OVCAR3 (cell line): ENCODE measurements around a stretch of chr1.

- RRBS, result 92% methylated on average over 2 of the region's 15 CpGs
Observed at GRCh38 chr1:204268598-204269854, 55.2 kb upstream of the GOLT1A start.

DNA sequence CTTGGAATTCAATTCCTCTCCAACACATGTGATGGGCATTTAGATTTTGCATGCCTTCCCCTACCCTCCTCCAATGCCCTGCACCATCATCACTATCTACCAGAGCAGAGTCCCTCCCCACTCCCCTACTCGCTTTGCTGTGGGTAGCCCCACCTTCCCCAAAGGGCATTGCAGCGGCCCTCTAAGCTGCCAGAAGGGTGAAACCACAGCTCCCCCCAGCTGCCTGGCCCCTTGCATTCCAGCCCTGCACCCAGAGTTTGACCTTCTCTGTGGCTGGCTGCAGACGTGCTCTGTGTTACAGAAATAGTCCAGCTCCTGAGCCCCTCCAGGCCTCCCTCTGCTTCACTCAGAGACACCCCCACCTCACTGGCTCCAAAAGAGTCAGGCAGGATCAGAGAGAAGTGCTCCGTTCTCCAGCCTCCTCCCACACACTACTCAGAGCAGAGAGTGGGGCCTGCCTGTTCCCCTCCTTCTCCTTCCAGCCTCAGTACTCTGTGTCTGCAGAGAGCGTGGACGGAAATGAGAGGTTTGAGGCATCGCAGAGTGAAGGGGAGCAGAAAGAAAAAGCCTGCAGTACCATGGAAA, 63.3 kb downstream of the PLEKHA6 start:
- RRBS, result no CpG with 5 or more reads among the region's 7 CpGs

GRCh38 chr1:204345215-204346132, 14.3 kb downstream of the PLEKHA6 start:
- RRBS, result no CpG with 5 or more reads among the region's 8 CpGs

DNA sequence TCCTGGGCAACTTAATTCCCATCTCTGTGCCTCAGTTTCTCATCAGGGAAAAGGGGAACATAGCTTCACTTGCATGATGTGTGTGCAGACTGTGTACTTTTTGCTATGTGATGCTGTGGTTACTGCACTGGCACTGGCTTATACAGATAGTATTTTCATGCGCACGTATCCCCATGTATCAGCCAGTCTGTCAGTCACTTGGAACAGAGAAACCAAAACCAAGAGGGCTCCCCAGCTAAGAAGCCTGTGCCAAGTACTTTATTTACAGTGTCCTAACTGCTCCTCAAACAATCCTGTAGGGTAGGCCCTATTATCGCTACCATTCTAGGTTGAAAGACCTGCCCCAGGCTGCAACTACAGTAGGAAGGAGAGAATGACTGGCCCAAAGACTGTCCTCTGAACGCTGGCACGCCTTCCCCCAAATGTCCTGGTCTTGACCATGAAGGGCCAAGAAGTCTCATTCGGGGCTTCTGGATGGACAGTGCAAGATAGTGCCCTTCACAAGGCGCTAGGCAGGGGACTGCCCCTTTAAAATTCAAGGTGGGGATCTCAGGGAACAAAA, 40.1 kb upstream of the PPP1R15B start:
- RRBS, result no CpG with 5 or more reads among the region's 7 CpGs

DNA sequence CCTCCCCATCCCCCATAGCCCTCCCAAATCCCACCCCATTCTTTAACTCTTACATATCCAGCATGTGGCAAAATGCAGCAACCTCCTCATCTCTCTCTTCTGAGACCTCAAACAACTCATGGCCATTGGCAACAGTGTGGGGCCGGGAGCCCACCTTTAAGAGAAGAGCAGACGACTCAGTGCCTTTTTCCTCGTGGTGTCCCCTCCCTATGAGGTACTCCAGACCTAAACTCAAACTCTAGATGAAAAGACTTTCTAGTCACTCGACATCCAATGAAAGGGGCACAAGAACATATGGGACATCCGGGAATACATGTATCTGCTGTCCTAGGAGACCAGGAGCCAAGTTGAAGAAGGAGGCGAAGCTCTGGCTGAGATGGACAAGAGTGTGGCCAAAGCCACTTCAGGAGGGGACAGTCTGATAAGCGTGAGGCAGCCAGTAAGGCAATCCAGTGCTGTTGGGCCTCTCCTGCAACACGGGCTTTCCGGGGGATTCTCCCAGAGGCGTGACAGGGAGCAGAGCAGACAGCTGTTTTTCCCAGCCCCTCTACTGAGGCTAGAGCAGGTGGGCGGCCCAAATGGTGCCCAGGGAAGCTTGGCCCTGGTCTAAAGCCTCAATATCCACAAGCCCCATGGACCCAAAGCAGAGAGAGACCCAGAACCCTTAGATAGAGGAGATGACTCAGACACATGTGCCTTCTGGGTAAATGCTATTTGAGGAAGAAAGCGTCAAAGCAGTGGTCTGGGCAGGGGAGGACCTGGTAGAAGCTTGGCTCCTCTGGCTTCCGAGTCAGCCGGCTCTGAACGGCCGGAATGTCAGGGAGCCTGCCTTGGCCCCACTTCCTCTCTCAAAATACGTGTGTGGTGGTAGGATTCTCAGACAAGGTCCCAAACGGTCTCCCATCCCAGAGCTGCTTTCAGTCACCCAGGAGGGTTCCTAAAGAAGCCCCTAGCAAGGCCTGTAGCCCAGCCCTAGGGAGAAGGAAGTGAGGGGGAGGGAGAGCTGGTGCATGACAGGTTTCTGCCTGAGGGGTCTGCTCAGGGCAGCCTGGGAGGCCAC, 29.1 kb downstream of the PIK3C2B start:
- RRBS, result no CpG with 5 or more reads among the region's 18 CpGs

GRCh38 chr1:204479183-204480407, 15.0 kb downstream of the PIK3C2B start:
- RRBS, result no CpG with 5 or more reads among the region's 14 CpGs

DNA sequence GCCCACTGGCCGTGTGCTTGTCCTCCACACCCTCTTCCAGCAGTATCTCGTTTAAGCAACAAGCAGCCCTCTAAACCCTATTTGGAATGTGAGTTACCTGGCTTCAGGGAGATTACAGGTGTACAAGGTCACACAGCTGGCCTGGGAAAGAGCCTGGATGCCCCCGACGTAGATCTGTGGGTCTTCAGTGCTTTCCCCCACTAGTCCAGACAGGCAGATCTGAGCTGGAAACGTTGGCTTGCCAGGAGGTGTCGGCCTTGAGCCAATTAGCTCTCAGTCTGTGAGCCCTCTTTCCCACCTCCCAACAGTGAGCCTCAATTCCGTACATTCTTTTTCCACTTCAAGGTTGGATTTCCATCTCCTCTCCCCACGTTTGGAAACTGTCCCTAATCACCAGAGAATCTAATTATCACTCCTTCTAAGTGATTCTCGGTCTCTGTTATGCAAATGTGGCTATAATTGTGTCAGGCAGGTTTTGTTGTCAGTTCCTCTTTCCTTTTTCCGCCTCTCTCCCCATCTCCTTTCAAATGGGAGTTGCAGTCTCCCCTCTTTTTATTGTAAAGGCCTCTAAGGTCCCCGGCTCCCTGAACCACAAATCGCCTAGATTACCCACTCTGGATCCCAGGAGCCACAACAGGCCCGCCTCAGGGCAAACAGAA, 29.3 kb upstream of the LRRN2 start:
- RRBS, result no CpG with 5 or more reads among the region's 13 CpGs

- RRBS, result no CpG with 5 or more reads among the region's 2 CpGs
Observed at GRCh38 chr1:204841665-204842374, 13.4 kb downstream of the NFASC start.

DNA sequence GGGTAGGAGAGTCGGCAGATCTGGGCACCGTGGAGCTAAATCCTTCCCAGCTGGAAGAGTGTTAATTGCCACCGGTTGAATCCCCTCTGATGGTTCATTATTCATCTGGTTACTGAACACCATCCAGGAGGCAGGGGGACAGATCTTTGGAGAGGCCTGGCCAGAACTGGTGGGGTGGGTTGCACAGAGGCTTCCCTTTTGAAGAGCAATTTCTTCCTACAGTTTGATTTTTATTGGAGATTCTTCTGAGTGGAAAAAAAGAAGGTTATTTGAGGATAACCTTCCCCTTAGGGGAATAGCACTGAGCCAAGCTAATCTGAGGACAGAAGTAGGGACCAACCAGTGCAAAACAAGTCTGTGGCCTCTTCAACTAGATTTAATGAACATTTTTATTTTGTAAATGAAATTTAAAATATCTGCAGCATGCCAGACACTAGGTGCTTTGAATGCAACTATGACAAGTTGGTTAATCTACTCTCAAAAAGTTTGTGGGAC, 50.4 kb downstream of the NFASC start:
- RRBS, result no CpG with 5 or more reads among the region's 3 CpGs

DNA sequence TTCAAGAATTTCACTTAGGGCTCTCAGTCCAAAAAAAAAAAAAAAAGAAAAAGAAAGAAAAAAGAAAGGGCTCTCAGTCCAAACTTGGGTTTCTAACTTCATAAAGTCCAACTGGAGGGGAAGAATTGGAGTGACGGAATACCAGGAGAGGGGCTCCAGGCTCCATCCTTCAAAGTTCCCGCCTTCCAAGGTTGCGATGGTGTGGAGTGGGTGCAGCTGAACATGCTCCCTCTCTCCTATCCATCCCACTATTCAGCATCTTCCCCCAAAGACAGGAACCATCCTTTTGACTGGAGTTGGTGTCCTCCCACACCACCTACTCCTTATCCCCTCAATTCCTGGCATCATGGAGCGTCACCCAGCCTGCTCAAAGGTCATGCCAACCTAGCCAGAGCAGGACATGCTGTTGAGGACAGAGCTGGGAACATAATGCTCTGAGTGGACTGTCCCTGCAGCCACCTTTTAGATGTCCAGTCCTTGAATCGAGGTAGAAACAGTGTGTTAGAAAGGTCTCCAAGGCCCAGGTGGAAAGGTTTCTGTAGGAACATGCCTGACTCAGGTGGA, 52.4 kb upstream of the CNTN2 start:
- RRBS, result no CpG with 5 or more reads among the region's 5 CpGs

DNA sequence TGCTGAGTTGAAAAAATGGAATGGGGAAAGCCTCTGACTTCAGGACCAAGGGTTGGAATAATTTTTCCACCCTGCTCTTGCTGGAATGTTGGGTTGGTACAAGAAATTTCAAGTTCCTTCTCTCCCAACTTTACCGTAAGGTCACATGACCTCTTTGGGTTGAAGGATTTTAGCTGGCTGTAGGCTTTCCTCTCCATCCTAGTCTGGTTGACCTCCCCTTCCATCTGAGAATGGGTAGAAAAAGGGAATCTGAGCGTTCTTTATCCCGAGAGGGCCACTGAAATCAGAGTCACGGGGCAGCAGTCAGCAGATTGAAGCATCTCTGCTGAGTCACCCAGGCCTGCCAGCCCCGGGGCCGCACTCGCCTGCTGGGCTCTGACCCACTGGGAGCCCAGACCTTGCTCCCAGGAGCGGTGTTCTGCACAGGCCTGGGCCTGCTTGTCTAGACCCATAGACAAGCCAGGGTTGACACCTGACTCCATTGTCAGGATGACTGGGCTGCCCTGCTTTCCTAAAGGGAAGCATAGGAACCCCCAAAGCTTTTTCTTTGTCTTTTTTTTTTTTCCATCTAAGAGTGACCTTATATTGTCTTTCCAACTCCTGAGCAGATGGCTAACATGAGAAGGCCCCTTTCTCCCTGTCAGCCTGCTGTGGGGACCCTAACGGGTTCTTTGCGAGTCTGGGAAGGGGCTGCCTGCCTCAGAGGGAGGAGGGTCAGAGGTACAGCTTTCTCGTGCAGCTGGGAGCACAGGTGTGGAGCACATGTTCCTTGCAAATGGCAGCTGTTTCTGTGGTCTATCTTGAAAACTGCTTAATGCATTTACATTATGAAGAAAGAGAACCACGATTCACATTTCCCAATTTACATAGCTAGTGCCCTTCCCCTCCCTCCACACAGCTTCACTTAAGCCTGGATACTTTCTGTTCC, 31.2 kb downstream of the TMCC2 start:
- RRBS, result no CpG with 5 or more reads among the region's 12 CpGs

DNA sequence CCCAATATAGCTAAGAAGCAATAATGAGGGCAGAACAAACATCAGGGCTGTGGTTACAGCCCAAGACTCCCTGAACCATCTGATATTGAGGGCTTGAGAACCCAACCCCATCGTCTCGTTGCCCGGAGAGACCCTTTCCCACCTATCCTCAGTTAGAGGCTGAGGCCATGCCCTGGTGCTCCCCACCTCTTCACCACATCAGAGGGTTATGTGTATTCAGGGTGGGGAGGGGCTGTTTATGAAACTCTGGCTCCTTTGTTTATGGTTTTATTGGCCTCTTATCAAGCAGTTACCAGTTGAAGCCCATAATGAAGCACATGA, 14.6 kb downstream of the NUAK2 start:
- RRBS, result no CpG with 5 or more reads among the region's 3 CpGs

- RRBS, result 8% methylated on average over 5 of the region's 23 CpGs
Observed at GRCh38 chr1:205313508-205314650, 7.7 kb downstream of the NUAK2 start.

DNA sequence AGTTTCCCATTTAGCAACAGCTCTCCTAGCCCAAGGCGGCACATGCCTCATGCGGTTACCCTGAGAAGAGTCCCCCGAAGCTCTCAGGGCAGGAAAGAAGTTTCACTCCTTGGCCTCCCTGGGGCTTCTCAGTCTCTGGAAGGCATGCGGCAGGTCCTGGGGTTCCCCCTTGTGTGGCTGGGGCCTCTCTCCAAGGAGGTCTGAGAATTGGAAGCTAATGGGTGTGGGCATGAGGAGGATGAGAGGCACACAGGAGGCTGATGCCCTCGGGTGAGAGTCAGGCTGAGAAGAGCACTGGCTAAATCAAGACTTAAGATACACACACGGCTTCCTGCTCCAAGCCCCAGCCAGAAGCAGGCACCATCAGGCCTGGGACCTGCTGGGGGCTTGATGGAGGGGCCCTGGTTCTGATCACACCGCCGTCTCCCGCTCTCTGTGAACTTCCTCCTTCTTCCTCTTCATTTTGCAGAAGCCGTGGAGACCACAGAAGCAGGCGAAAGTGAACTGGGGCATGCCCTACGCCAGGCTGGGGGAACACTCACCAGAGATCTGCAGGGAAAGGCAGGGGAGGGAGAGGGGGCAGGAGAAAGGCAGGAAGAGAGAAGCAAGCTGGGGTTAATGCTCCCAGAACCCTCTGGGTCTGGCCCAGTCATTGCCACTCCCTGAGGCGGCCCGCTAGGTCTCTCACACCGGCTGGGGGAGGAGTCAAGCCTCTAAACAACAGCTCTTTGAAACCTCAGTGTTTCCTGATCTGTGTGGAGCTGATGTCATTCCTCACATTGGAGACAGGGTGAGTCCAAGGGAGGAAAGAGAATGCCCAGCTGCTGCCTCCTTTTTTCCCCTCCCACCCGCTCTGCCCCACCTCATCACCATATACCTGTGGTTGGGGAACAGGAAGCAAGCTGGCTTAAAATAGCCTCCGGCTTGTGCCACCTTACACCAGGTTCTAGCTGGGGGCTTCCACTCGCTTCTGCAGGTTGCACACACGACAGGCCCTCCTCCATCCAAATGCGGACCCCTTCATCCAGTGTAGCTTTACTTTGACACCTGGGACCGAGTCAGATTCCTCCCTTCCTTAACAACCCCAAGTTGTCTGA, 15.0 kb downstream of the BLACAT1 start:
- RRBS, result no CpG with 5 or more reads among the region's 21 CpGs

DNA sequence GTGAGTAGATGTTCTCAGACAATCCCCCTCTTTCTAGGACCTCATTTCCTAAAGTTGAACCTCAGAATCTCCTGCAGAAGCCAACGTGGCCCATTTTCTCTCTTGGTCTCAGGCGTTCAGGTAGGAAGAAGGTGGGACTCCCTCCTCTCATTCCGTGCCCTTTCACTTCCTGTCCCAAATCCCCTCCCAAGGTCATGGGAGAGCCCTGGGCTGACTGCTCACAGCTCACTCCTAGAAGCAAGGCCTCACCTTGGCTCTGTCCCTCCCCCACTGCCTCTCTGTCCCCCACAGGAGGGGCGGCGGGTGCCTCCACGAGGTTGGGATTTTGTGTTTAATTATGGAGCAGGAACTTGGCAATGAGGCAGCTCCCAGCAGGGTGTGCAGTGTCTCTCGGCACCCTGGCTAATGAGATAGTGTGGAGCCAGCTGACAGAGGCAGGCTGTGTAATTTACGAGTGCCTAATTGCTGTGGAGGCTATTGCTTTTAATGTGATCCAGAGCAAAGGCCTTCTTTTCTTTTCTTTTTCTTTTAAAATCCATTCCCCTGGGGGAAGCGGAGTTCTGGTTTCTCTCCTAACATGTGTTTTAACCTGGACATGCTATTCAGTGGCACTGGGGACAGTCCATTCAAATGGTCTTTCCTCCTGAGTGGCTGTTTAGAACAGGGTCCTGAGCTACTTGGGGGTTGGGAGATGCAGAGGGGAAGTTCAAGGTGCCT, 9.1 kb upstream of the CDK18 start:
- RRBS, result no CpG with 5 or more reads among the region's 9 CpGs

GRCh38 chr1:205582789-205583371, 14.1 kb downstream of the MFSD4A start:
- RRBS, result no CpG with 5 or more reads among the region's 5 CpGs

- RRBS, result no CpG with 5 or more reads among the region's 3 CpGs
Observed at GRCh38 chr1:205630033-205630583, 1.7 kb downstream of the ELK4 start.

GRCh38 chr1:205668970-205669445, 11.3 kb downstream of the SLC45A3 start:
- RRBS, result no CpG with 5 or more reads among the region's 5 CpGs

- RRBS, result no CpG with 5 or more reads among the region's 3 CpGs
Observed at GRCh38 chr1:205701011-205701541, 20.8 kb upstream of the SLC45A3 start.

GRCh38 chr1:205748392-205748821, 1.6 kb downstream of the NUCKS1 start:
- RRBS, result no CpG with 5 or more reads among the region's 8 CpGs